Measurements from ENCODE around the genes LIN7A and ACSS3.

DNA sequence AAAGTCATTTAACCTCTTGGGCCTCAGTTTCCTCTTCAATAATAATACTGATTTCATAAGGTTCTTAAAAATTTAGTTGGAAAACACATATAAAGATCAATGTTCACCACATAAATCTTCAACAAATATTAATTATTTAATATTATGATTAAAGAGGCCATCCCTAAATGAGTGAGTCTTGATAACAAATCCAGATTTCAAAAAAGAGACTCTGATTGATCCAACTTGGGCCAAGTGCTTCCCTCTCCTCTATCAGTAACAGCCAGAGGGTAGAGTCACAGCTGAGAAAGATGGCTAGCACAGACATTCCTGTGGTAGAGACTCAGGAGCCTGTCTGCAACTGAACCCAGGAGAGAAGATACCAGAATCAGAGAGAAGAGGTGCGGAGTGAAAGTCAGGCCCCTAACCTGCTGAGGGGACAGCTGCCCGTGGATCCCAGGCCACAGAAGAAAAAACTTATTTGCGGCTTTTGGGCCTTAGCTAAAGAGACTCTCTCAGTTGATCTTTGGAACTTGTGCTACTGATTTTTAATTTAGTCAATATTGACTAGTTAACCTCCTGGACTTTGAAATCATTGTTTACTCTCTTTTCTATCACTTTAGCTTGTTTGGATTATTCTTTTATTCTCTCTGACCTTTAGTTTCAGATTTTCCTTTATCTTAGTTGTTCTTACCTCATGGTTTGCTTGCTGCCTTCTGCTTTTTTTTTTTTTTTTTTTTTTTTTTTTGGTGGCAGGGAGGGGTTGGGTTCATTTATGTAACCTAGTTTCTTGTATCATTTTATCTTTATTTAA, 154.7 kb upstream of the KRR1 start:
- RRBS: no CpG with 5 or more reads among the region's 3 CpGs

DNA sequence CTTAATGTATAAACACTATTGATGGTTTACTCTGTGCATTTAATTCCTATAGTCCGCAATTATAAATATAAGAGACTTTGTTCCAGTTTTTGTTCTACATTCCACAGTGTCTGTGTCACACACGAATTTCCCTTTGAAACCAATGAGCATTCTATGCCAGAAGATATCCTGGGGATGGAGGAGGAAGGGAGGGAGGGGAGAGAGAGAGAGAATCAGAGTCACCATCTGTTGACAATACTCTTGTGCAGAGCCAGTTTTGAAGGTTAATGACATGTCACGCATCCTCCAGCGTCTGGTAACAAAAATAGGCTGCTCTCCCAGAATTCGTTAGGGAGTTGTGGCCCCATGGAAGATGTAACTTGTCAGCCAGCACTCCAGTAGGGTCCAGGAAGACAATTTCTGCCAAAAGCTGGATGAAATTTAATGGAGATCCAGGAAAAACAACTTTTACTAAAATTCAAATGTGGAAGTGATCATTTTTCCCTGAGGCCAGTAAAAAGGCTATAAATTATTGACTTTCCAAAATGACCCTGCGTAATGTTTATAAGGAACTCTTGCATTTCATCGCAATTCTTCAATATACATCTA, 213.6 kb upstream of the KRR1 start:
- RRBS: no CpG with 5 or more reads among the region's 7 CpGs

- RRBS: no CpG with 5 or more reads among the region's 7 CpGs
Observed at GRCh38 chr12:75732926-75733557, 221.6 kb upstream of the KRR1 start.

DNA sequence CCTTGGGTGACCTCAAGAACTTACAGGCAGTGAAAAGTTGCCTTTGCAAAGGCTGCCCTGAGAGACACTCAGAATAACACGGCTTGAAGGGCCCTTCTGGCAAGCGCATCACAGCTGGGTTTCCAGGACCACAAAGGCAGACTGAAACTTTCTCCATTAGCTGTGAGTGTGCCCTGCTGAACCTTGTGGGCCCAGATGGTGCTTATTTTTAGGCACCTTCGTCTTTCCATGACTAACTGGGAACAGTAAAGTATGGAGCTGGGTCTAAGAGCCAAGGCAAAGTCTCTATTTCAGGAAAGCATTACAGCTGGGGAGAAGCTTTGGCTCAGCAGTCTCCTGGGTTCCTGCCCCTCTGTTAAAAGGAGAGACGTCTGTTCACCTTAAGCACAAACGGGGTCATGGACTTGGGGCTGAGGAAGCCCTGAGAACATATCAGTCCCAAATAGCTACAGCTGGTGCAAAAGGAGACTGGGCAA, 271.7 kb upstream of the KRR1 start:
- RRBS: no CpG with 5 or more reads among the region's 5 CpGs

GRCh38 chr12:75889044-75889684, 195.3 kb downstream of the NAP1L1 start:
- RRBS: no CpG with 5 or more reads among the region's 10 CpGs

- RRBS: no CpG with 5 or more reads among the region's 5 CpGs
Observed at GRCh38 chr12:75969578-75970375, 114.7 kb downstream of the NAP1L1 start.

GRCh38 chr12:76020700-76021440, 63.6 kb downstream of the NAP1L1 start:
- RRBS: no CpG with 5 or more reads among the region's 12 CpGs

DNA sequence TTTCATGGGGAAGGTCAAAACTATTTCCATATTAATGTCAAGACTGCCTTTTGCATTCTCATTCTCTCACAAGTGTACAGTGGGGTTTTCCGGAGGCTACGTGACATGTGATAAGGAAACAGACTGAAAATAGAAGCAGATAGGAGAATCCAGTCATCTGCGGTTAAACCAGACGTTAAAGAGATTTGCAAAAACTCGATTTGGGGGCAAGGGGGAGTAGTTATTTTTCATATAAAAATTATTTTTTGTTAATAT, 1.0 kb upstream of the NAP1L1 start:
- RRBS: no CpG with 5 or more reads among the region's 5 CpGs

DNA sequence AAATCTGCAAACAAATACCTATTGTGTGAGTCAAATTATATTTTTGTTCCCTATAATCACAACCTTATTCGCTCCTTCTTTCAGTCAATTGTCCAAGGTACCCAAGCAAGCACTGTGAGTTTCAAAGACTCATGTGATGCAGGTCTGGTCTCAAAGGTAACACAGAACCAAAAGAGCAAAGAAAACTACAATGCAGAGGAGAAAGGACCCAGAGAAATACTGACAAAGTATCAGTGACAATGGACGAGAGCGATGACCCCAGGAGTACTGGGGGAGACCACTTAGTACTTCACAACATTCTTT, 1.4 kb downstream of the CSRP2 start:
- RRBS: no CpG with 5 or more reads among the region's 3 CpGs

DNA sequence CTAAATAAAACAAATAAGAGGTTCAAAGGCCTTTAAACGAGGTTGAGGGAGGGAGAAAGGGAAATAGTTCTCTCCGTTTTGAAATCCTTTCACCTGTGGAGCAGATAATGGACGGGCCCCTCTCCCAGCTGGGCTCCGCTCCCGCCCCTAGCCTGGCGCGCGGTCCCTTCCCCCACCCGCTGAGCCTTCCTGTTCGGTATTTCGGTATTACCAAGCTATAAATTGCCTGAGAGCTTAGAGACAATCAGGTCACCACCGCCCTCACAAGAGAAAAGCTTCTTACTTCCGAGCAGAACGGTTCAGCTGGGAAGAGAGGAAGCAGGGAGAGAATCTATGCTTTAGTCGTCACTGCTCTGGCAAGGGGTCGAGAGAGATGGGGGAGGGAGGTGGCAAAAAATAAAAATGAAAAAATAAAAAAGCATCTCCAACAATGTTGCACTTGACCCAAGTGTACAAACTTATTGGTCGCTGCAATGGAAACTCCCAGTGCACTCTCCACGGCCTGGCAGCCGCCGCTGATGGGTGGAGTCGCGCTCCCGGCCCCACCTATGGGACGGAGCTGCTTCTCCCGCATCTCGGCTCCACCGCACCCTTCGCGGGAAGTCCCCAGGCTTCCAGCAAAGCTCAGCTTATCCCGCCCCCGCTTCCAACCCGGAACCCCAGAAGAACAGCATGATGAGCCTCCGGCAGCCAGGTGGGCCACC, 1.0 kb upstream of the SYT1 start:
- RRBS: 5% methylated on average over 4 of the region's 33 CpGs

DNA sequence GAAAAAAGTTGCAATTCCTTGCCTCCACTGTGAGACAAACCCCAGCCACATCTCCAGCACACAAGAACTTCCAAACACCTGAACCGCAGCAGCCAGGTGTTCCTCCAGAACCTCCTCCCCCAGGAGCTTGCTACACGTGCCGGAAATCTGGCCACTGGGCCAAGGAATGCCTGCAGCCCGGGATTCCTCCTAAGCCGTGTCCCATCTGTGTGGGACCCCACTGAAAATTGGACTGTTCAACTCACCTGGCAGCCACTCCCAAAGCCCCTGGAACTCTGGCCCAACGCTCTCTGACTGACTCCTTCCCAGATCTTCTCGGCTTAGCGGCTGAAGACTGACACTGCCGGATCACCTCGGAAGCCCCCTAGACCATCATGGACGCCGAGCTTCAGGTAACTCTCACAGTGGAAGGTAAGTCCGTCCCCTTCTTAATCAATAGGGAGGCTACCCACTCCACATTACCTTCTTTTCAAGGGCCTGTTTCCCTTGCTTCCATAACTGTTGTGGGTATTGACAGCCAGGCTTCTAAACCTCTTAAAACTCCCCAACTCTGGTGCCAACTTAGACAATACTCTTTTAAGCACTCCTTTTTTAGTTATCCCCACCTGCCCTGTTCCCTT, 148.7 kb downstream of the PAWR start:
- RRBS: no CpG with 5 or more reads among the region's 13 CpGs

DNA sequence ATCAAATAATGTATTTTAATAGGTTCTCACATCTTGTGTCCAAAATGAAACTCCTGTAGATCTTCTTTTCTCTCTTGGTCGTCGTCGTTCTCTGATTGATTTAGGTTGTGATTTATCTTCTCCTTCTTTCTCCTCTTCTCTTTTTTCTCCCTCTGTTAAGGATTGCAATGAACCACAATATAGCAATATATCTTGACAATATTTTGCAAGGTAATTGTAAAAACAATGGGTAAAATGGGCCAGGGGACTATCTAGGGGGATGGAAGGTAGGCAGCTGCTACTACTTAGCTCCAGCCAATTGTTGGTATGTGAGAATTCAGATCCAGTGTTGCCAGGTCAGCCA, 104.8 kb upstream of the PAWR start:
- RRBS: no CpG with 5 or more reads among the region's 3 CpGs

DNA sequence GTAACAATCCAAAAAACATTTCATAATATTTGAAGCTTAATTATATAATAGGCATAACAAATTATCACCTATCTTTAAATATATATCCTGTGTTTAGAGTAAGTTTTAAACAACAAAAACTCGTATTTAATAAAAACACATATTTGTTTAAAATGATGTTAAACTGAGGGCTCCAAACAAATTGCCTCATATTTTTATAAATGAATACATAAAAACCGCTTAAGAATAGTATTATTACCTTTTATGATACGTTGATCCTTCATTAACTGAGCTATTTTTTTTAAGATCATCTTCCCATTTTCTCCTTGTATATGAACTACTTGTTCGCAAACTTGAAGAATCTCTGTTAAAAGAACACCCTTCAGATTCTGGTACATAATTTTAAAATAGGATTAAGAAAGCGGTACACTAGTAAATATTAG, 116.2 kb upstream of the PAWR start:
- RRBS: no CpG with 5 or more reads among the region's 5 CpGs

GRCh38 chr12:80103075-80103491, 3.7 kb downstream of the OTOGL start:
- RRBS: no CpG with 5 or more reads among the region's 15 CpGs

GRCh38 chr12:80937413-80938324, at the start of gene LIN7A:
Gene LIN7A, minus strand, starts transcription at chr12:80937934.
- RRBS: no CpG with 5 or more reads among the region's 50 CpGs

DNA sequence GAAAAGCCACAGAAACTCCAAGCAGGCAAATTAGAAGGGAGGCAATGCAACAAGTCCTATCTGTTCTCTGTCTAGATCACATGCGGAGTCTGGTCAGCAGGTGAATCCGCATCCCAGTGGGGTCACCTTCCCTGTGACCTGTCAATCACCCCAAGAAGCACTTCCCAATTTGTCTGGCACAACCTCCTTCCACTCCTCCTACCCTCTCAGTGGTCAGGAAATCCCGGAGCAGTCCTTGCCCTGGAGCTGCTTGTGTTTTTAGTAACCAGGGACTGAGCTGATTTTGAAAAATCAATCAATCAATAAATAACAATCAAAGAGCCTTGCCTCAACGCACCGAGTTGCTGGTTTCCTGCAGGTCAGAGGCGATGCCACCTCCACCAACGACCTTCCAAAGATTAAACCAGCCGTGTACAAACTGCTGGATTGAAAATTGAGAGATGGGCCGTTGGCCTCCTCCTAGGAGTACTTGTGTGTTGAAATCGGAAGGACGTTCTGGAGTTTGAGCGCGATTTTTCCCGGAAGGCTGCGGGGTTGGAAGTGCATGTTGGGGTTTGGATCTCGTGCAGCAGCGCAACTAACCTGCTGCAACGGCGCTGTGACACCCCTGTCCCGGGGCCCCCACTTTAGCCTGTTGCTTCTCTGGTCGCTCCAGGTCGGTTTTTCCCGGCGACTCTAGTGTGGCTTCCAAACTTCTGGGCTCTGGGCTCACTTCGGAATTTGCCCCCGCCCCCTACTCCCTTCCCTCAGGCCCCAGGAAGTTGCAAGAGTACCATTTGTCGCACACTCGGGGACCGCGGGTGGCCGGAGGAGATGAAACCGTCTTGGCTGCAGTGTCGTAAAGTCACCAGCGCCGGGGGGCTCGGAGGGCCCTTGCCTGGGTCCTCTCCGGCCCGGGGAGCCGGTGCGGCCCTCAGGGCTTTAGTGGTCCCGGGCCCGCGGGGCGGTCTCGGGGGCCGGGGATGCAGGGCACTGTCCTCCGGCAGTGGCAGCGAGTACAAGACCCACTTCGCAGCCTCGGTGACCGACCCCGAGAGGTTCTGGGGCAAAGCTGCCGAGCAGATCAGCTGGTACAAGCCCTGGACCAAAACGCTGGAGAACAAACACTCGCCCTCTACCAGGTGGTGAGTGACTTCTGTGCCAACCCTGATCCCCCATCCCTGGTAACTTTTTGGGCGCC, at the start of gene ACSS3:
Gene ACSS3, plus strand, starts transcription at position 772 of the 1,180 bp plus-strand sequence.
- RRBS: 3% methylated on average over 12 of the region's 56 CpGs

DNA sequence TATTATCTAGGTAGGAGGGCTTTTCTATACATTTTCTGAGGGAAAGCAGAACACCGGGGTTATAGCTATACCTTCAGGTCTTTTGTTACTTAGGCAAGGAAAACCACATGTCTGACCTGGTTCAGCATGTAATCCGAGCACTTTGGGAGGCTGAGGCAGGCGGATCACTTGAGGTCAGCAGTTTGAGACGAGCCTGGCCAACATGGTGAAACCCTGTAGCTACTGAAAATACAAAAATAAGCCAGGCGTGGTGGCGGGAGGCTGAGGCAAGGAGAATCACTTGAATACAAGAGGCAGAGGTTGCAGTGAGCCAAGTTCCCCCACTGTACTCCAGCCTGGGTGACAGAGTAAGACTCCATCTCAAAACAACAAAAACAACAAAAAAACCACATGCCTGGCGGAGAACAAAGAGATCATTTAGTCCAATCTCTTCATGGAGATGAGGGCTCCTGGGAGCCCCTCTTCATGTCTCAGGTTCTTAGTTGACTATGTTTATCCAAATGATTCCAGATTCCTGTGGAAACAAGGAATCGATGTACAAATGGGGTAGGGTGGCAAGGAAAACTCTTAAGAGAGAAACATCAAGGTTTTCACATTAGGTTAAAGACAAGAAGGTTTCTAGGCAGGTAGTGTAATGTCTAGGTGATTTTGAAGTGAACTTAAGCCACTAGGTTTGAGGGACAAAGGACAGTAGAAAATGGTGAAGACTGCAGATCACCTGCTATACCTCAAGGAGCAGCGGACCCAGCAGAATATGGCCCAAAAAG, 177.7 kb downstream of the ACSS3 start:
- RRBS: no CpG with 5 or more reads among the region's 9 CpGs

Measured in HGPS cell (cell line).